ENCODE results near the genes DPF3, PNMA1, ALDH6A1 and SYNDIG1L.

GRCh38 chr14:72893663-72894443 lies at the start of gene DPF3:
Gene DPF3 (minus strand): TSS chr14:72894101.
- PRO-cap = bidirectional peak, plus-strand start at chr14:72893756, minus-strand start at chr14:72893754; bidirectional peak, plus-strand start at chr14:72894261, minus-strand start at chr14:72894101

DNA sequence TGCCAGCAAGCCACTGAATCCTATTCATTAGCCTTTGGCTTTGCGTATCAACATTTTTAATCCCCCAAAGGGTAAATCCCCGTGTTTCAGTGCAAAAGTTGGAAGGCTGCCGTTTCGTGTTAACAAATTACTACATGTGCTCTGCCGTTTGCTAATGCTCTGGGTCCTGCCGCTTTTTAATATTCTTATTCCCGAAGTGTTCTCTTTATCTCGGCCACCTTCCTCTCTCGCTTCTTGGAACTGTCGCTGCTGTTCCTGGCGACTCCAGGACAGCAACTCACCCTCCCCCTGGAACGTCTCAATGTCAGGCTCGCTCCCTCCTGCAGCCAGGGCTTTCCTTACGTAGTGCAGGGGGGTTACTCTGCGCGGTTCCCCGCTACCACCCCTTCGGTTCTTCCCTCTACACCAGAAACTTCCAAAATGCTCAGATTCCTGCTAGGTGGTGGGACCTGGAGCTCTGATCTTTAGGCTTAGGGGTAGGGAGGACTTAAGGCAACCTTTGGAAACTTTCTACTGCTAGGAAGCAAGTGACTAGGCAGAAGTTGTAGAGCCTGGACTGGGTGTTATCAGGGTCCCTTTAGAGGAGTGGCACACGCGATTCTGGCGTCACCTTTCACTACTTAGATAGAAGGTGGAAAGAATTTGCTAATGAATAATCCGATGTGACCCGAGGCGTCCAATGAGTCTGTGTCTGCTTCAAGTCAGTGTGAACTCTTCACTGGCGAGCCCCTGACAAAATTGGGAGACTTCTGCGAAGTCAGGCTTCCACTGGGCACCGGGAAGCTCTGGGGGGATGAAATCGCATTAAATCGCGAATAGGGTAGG lies 755 bp upstream of the DPF3 start:
- PRO-cap = unidirectional peak, minus-strand start at position 245 of the sequence

DNA sequence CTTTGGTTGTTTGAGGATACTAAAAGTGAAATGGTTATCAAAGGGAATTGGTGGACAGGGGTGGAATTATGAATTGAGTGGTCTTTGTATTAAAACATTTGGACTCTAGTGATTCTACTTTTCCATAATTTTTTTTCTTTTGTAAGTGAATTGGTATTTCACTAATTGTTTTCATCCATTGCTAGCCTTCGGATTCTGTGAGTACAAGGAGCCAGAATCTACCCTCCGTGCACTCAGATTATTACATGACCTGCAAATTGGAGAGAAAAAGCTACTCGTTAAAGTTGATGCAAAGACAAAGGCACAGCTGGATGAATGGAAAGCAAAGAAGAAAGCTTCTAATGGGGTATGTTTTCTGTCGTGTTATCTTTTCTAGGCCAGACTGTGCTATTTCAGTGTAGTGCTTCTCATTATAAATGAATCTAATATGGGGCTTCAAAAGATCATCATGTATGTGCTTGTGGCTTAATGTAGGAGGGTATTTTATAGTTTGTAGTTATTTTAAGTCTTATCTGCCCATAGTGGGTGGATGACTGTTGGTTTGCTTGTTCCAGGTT lies 29.6 kb downstream of the RBM25 start:
- PRO-cap = no peak

DNA sequence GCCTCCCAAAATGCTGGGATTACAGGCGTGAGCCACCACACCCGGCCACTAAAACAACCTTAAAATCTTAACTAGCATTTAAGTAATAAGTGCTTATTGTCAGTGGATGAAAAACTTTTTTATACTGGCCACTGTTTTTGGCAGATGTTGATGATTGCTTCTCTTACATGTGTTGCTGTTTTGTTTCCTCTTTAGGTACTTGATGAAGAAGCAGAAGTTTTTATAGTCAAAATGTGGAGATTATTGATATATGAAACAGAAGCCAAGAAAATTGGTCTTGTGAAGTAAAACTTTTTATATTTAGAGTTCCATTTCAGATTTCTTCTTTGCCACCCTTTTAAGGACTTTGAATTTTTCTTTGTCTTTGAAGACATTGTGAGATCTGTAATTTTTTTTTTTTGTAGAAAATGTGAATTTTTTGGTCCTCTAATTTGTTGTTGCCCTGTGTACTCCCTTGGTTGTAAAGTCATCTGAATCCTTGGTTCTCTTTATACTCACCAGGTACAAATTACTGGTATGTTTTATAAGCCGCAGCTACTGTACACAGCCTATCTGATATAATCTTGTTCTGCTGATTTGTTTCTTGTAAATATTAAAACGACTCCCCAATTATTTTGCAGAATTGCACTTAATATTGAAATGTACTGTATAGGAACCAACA lies 16.7 kb upstream of the PSEN1 start:
- PRO-cap = no peak

GRCh38 chr14:73239399-73240037 lies 2.2 kb downstream of the PAPLN start:
- PRO-cap = no peak

GRCh38 chr14:73428257-73428839 lies 30.0 kb downstream of the NUMB start:
- PRO-cap = no peak

GRCh38 chr14:73610654-73611144 lies 1.6 kb upstream of the ACOT6 start:
- PRO-cap = no peak

- PRO-cap = bidirectional peak, plus-strand start at chr14:73713812, minus-strand start at chr14:73713883; bidirectional peak, plus-strand start at chr14:73714539, minus-strand start at chr14:73714340
These were observed at the start of gene PNMA1 for GRCh38 chr14:73713734-73715004. Gene PNMA1 (minus strand): TSS chr14:73714384.

DNA sequence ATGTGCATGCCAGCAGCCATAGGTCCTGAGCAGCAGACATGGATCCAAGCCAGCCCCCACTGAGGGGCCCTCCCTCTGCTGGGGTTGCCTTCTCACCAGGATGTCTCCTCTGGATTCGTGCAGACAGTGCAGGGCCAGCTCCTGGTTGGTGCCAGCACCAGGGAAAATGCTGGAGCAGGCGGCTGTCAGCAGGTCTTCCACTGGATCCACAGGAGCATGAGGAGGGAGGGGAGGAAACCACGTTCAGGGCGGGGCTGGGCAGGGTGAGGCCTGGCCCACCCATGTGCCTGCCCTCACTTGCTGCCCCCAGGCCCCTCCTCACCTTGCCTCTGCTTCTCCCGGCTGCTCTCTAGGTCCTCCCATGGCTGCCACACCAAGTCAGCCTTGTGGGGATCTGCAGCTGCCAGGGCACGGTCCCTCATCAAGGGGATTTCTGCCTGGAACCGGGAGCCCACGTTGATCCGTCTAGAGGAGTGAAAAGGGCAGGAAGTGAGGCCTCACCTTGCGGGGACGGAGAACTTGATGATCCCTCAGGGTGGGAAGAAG lies 12.4 kb upstream of the PNMA1 start:
- PRO-cap = no peak

DNA sequence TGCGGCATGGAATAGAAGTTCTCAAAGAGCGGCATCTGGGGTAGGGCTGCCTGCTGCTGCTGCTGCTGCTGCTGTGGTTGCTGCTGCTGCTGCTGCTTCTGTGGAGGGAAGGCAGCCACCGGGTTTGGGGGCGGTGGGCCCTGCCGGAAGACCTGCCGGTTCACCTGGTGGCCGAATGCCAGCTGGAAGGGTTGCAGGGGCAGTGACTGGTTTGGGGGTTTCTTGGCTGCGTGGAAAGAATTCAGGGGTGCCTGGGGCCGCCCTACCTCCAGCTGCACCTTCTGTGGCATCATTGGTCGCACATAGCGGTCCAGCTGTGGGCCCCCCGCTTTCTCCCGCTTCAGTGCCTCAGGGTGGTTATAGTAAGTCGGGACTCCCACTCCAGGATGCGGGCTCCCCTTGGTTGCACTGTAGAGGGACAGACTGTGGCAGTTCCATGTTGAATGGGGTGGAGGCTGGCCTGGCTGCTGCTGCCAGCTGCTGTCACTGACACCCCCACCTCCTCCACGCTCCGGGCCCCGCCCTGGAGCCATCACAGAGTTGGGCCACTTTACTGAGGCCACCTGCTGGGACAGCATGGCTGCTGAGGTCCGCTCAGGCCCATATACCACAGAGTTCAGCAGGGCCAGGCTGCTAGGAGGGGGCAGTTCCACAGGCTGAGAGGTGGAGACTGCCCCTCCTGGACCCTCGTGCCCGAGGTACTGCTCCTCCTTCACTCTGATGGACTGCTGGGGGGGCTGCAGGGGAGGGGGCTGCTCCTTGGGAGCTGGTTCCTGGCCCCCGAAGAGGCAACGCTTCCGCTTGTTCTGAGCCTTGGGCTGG lies 20.7 kb downstream of the MIDEAS start:
- PRO-cap = no peak

DNA sequence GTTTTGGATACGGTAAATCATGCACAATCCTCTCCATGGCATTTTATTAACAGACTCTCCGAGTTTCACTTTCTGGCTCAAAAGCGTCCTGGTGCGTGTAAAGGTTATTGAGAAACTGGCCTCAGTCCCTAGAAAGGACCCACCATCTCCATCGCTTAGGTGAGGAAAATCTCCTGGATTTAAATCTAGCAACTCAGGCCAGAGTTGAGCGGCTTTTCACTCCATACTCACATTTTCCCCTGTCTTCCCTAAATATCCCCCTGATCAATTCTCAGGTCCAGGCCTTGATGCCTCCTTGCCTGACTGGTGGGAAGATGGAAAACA lies 503 bp upstream of the MIDEAS start:
- PRO-cap = no peak

DNA sequence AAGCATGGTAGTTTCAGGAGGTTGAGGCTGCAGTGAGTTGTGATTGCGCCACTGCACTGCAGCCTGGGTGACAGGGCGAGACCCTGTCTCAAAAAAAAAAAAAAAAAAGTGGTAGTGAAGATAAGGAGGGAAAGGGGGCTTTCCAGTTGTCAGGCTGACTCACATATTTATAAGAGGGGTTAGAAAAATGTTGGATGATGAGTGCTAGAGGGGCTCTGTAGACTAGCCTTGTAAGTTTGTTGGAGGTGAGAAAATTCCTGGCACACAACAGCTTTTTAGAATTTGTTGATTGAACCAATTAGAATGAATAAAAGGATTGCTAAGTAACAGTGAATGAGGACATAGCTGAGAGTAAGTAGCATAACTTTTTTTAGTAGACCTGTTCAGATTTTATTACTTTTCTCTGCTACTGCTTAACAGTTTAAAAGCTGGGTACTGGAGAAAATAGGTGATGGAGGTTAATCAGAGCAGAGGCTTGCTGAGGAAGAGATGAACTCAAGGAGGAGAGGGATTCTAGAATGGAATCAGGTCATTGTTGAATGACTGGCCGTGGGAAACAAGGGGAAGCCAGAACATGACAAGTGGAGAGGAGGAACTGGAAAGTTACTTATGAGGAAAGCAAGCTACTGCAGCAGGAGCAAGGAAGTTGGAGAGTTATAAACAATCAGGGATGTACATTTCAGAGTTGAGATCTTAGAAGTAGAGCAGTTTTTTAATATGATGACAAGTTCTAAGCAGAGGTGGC lies 24.3 kb downstream of the ZNF410 start:
- PRO-cap = no peak

- PRO-cap = bidirectional peak, plus-strand start at chr14:74084381, minus-strand start at chr14:74084431; unidirectional peak, plus-strand start at chr14:74084956
These were observed at the start of gene ALDH6A1 for GRCh38 chr14:74084098-74085091. Gene ALDH6A1 (minus strand): TSS chr14:74084453.

DNA sequence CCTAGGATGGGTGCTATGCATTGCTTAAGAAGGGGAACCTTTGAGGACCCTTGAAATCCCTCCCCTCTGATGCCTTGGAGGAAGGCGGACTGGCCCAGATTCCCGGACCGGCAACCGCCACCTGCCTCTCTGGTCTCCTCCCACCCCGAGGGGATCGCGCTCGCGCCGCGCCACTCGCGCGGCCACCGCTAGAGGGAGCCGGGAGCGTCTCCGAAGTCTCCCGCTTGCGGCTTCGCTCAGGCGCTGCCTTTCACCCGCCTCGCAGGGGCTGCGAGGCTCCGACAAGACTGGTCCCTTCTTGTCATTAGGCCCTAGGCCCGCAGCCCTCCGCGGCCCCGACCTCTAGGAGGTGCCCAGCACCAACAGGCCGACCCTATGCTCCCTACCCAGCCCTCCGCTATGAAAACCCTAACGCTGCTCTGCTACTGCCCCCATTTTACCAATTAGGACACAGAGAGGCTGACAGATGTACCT lies 21.6 kb upstream of the VSX2 start:
- PRO-cap = no peak

DNA sequence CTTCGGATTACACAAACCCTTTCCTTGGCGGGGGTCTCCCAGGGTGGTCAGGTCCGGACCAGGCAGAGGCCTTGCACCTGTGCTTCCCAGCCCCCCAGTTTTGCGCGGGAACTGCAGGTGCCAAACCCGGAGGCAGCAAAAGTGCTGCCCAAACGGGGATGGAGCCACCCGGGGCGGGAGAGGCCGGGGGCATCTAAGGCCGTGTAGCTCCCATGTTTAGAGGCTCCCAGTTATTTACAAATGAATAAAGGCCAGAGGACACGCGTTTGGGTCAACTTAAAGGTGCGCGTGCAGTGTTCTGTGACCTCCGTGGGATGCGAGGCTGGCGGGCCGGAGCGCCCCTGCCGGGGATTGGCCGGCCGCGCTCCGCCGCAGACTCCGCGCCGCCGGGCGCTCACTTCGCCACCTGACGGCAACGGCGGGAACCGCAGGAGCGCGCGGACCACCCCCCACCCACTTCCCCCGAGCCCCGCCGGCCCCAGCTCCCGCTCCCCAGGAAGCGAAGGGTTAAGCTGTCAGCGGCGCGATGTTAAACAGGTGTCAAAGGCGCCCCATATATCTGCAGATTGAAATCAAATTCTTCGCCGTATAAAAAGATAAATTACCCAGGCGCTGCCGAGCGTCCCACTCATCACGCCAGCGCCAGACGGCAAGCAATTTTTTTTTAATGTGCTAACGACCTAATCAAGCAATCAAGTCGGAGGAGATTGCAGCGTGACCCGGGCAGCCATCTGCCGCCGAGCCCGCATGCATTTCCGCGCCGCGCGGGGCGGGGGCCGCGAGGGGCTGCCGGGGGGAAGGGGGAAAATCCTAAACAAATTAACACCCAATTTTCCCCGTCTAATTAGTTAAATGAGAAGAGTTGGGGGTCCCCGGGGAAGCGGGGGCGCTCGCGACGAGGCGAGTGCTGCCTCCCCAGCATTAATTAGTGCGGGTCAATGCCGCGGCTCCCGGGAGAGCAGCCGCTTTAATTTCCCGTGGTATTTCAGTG lies 18.3 kb downstream of the VSX2 start:
- PRO-cap = no peak

- PRO-cap = no peak
These were observed 1.6 kb downstream of the VRTN start for GRCh38 chr14:74349741-74350429.

DNA sequence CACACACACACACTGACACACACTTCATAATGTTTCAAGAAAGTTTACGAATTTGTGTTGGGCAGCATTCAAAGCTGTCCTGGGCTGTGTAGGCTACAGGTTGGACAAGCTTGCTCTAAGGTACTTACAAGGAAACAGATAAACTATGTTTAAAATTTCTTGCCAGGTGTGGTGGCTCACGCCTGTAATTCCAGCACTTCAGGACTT lies 27.4 kb downstream of the SYNDIG1L start:
- PRO-cap = no peak

- PRO-cap = no peak
These were observed at the start of gene SYNDIG1L for GRCh38 chr14:74425930-74426368. Gene SYNDIG1L (minus strand): TSS chr14:74426210.

- PRO-cap = no peak
These were observed 13.6 kb downstream of the ISCA2 start for GRCh38 chr14:74506970-74507680.

DNA sequence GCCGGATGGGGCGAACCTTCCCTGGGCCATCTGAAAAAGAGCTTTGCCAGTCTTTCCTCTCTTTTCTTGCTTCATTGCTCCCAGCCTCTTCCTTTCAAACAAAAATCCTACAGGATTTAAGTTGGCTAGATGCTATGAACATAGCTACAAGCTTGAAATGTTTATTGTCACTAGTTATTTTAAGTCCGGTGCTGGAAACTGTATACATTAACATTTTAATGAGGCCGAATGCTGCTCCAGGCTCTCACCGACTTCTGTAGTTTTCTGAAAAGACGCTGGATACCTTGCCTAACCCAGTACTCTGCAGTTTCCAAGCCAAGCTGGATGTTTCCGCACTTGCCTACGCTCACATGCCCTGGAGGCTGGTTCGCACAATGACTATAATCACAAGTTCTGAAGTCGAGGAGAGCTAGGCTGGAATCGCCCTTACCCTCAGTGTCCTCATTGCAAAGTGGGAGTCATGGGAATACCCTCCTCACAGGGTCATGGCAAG lies 39.2 kb downstream of the LTBP2 start:
- PRO-cap = no peak